Ovary (tissue), 7 donors: Measurements from ENCODE around the genes ZNF562, FBXL12 and FDX2.

DNA sequence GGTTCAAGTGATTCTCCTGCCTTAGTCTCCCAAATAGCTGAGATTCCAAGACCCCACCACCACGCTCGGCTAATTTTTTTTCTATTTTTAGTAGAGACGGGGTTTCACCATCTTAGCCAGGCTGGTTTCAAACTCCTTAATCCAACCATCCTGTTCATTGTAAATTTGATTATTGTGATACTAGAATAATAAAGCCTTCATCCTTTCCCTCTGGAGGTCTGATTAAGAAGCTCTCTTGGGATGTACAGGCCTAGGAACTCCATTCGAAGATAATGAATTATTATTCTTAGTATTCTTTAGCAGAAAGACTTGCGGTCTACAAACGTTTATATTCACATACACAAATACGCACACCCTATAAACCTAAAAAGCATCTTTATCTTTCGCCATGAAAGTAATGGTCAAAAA is 696 bp downstream of the ZNF426 start:
- PRO-cap, 7 experiments: no peak in any of the 7 experiments
- RAMPAGE, long total RNA, 2 experiments: no peak in any of the 2 experiments

DNA sequence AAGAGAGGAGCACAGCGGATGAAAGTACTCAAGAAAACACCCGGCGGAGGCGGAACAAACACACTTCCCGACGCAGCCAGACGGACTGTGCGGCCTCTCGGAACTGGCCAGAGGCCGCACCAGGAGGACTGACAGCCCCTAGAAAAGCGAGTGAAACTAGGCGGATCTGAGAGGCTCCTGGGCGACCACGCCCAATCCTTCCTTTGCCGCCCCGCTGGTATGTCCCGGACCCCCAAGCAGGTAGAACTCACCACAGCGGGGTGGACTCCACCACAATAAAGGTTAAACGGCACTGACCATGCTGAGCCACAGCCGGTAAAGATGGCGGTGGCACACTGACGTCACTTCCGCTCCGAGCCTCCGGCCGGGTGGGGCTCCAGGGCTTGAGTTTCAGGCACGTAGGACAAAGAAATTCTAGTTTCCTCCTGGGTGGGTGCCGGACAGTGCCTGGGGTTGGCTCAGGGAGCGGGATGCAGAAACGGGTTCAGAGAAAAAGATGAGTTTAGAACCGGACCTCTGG is at the start of gene ZNF562:
Gene ZNF562 (minus strand): TSS at position 337 of the 520 bp plus-strand sequence.
- PRO-cap, 7 experiments: peak in 7 of 7 experiments; most common plus-strand start position 443 of the sequence (in 7); most common minus-strand start position 277 of the sequence (in 6)
- RAMPAGE, long total RNA, 2 experiments: start-site peak on the minus strand in 2 of 2 experiments, centred at positions 297 to 298 of the sequence, 23 to 45 reads per replicate

GRCh38 chr19:9700330-9701070 is 25.6 kb upstream of the ZNF562 start:
- PRO-cap, 7 experiments: no peak in any of the 7 experiments
- RAMPAGE, long total RNA, 2 experiments: no peak in any of the 2 experiments

- PRO-cap, 7 experiments: no peak in any of the 7 experiments
- RAMPAGE, long total RNA, 2 experiments: no peak in any of the 2 experiments
Measured at GRCh38 chr19:9810337-9811692, 8.1 kb downstream of the FBXL12 start.

DNA sequence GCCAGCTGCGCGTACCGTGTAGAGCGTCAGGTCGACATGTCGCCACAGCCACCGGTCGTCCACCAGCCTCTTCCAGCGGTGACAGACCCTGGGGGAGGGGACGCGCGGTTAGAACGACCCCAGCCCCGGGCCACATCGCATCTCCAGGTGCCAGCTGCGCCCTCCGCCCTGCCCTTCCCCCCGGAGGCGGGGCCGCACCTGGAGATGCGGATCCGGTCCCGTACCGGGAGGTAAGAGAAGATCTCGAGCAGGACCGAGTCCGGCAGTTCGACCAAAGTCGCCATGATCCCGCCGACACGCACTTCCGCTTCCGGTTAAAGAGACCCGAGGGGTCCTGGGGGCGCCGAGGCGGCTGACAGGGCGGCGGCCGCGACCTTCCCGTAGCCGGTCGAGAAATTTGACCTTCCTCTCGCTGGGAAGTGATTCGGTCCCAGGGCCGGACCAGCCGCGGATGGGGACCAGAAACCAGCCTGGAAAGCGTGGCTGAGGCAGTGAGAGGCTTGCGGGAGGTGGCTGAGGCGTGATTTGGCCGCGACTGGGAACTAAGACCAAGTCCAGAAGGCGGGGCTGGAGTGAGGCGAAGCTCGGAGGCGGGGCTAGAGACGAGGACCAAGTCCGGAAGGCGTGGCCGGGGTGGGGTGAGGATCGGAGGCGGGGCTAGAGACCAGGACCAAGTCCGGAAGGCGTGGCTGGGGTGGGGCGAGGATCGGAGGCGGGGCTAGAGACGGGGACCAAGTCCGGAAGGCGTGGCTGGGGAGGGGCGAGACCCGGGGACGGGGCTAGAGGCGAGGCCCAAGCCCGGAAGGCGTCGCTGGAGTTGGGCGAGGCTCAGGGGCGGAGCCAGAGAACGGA is at the start of gene FBXL12:
Gene FBXL12 (minus strand): TSS at position 550 of the 852 bp plus-strand sequence.
- PRO-cap, 7 experiments: peak in 7 of 7 experiments; most common plus-strand start position 317 of the sequence (in 7); most common minus-strand start position 300 of the sequence (in 7)
- RAMPAGE, long total RNA, 2 experiments: start-site peak on the minus strand in 2 of 2 experiments, centred at positions 297 to 524 of the sequence, 17 to 121 reads per replicate

DNA sequence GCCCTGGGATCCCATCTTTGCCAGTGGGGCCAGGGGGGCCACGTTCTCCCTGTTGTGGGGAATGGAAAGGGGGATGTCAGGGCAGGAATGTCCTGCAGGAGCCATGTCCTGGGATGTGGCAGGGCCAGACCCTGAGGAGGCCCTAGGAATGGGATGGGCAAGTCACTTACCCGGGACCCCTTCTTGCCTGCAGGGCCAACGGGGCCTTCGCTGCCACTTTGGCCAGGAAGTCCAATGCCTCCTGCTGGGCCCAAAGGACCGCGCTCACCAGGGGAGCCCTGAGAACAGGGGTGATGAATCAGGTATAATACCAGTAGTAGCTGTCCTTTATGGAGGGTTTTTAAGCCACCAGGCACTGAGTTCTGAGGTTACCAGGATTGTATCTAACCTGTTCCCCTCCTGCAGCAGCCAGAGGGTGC is 32.9 kb downstream of the COL5A3 start:
- PRO-cap, 7 experiments: no peak in any of the 7 experiments
- RAMPAGE, long total RNA, 2 experiments: no peak in any of the 2 experiments

DNA sequence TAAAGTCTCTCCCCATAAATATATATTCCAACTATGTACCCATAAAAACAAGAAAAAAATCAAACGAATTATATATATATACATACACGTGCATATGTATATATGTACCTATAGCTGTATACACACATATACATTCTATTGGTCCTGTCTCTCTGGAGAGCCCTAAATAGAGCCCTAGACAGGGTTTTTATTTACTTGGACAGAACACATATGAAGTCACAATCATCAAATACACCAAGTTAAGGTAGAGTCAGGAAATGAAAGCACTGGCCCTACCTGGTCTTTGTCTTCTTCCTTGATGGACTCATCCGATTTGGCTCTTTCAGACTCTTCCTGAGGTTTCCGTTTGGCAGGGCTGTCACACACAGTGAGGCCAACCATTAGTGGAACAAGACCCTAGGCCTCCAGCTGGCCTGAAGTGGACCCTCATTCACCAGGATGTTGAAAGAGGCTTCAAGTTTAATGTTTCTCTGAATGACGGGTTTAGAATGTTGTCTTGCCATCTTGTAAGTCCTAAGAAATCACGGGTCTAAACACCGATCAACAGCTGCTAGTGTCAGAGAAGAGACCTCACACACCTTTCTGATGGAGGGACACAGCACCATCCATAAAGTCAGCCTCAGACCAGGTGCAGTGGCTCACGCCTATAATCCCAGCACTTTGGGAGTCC is 19.4 kb downstream of the DNMT1 start:
- PRO-cap, 7 experiments: no peak in any of the 7 experiments
- RAMPAGE, long total RNA, 2 experiments: no peak in any of the 2 experiments

- PRO-cap, 7 experiments: no peak in any of the 7 experiments
- RAMPAGE, long total RNA, 2 experiments: no peak in any of the 2 experiments
Measured at GRCh38 chr19:10180105-10180811, 14.5 kb downstream of the DNMT1 start.

GRCh38 chr19:10239168-10239515 is 8.0 kb upstream of the S1PR2 start:
- PRO-cap, 7 experiments: no peak in any of the 7 experiments
- RAMPAGE, long total RNA, 2 experiments: no peak in any of the 2 experiments

GRCh38 chr19:10287766-10288100 is 978 bp downstream of the ICAM4 start:
- PRO-cap, 7 experiments: no peak in any of the 7 experiments
- RAMPAGE, long total RNA, 2 experiments: no peak in any of the 2 experiments

DNA sequence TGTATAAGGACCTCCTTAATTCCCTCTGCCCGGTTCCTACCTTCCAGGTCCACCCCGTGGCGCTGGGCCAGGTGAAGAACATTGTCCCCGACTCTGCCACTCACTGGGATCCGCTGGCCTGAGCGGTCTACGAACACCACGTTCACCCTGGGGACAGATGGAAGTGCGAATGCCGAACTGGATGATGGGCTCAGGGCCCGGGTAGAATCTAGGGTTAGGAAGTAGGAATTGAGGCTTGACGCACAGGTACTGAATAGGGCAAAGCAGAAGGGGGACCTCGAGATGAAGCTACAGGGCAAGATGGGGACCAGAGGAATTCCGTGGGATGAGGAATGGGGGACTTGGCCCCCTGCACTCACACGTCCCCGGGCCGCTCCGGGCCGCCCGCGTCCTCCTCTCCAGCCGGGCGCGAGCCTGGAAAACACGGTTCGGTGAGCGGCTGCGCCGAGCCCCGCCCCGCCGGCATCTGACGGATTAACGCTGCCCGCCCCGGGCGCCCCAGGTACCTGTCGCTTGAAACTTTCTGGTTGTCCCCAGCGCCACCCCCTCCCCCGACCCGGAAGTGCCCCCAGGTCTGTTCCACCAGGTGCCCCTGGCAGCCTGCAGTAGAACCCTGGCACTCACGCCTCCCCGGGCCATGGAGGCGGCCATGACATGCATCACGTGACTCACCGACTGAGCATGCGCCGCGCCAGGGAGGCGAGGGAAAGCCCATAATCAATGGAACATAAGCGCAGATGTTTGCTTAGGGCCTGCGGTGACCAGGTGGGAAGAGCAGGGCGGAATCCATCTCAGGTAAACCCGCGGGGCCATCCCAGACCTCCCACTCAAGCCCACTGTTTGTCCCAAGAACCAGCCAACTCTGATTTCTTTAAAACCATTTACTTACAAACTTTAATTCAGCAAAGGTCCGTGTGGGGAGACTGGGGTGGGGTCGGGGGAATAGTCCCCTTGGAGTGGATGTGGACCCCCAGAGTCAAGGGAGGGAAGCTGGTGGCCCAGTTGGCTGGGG is at the start of gene FDX2:
Gene FDX2 (minus strand): TSS at position 670 of the 1,012 bp plus-strand sequence.
- PRO-cap, 7 experiments: peak in 7 of 7 experiments; most common plus-strand start position 730 of the sequence (in 1); most common minus-strand start position 651 of the sequence (in 3)
- RAMPAGE, long total RNA, 2 experiments: start-site peak on the minus strand in 1 of 2 experiments, centred at positions 403 to 656 of the sequence, 28 to 46 reads per replicate

DNA sequence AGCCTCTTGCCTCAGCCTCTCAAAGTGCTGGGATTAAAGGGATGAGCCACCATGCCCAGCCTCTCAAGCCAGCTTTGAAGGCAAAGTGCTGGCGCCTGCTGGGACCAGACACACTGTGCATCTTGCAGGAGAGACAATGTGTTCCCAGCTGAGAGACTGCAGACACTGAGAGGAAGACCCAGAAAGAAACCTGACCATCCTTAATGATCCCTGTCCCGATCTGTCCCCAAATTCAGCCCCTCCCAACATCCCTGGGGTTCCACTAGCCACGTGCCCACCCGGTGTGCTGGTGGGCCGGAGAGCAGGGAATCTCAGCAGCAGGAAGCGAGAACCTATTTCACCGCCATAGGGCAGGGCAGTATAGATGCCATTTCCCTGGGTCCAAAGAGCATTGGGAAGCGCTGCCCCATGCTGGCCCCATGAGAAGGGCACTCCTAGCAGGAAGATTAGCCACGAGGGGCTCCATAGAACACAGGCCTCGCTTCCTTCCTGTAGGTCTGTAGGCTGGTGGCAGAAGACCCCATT is 1.0 kb downstream of the RAVER1 start:
- PRO-cap, 7 experiments: no peak in any of the 7 experiments
- RAMPAGE, long total RNA, 2 experiments: no peak in any of the 2 experiments

- PRO-cap, 7 experiments: no peak in any of the 7 experiments
- RAMPAGE, long total RNA, 2 experiments: no peak in any of the 2 experiments
Measured at GRCh38 chr19:10346348-10346950, 7.0 kb upstream of the ICAM3 start.

DNA sequence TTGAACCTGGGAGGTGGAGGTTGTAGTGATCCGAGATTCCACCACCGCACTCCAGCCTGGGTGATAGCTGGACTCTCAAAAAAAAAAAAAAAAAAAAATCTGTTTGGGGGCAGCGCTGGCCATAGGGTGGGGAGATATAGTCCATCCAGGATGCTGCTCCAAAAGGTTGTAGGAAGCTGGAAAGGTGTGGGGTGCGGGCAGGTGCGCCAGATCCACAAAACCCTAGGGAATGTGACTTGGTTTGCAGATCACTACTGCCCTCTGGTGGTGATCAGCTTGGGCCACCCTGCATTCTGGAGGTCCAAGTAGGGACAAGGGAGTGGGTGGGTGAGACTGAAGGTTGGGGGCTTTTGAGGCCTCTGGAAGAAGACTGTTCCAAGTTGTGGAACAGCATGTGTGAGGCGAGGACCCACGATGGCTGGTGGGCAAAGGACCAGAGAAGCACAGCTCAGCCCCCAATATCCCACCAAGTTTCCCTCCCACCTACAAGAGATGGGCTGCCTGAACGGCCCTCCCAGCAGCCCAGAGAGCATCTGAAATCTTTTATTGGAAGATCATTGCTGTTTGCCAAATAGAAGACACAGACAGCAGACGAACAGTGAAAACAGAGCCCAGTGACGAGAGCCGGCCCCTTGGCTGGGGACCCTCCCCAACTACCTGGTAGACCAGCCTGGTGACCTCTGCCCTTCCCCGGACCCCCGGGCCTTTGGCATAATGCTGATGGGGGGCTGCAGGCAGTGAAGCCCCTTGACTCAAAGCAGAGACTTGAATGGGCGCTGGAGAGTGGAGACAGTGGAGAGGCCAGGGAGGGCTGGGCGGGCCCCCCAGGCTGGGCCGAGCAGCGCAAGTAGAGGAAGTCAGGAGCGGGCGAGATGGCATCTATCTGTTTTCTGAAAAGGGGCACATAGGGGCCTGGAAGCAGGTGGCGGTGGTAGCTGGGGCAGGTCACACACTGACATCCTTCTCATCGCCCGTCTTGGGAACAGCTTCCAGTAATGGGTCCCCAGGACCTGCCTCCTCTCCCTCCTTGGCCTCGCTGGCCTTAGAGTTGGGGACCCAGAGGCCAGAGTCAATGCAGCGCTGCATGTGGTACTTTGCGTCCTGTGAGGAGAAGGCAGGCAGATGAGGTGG is 10.6 kb upstream of the TYK2 start:
- PRO-cap, 7 experiments: no peak in any of the 7 experiments
- RAMPAGE, long total RNA, 2 experiments: no peak in any of the 2 experiments

DNA sequence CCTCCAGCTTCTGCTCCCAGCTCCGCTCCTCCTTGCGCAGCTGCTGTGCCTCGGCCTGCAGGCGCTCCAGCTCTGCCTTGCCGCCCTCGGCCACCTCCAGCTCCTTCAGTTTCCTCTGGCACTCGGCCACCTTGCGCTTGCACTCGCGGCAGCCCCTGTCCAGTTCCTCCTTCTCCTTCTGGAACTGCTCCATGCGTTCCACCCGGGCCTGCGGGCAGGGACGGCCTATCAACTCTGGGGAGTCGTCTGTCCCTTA is 7.4 kb downstream of the CDC37 start:
- PRO-cap, 7 experiments: no peak in any of the 7 experiments
- RAMPAGE, long total RNA, 2 experiments: no peak in any of the 2 experiments

DNA sequence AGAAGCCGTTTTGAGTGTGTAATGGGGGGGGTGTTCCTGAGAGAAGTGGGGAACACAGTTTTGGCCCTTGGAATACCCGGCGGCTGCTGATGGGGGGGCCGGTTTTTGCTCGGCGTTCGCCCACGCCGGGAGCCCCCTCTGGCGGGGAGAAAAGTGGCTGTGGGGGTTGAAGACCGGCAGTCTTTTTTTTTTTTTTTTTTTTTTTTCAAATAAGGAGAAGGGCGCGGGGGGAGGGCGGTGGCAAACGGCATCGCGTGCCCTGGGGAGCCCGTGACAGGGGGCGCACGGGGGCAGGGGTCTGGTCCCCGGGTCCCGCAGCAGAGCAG is 1.5 kb upstream of the PDE4A start:
- PRO-cap, 7 experiments: no peak in any of the 7 experiments
- RAMPAGE, long total RNA, 2 experiments: no peak in any of the 2 experiments

DNA sequence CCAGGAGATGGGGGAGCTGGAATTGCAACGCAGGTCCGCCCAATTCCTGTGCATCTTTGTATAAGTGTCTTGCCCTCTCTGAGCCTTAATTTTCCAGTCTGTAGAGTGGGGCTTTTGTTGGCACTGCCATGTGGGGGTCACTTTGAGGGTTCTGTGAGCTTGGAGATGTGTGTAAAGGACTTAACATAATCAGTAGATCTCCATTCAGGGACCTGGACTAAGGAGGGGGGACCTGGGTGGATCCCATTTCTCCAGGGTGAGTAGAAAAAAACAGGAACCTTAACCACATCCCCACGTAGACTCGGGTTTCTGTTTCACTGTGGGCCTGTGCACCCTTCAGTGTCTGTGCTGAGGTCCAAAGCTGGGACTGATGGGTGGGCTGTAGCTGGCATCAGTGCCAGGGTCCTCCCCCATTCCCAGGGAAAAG is 3.2 kb downstream of the PDE4A start:
- PRO-cap, 7 experiments: no peak in any of the 7 experiments
- RAMPAGE, long total RNA, 2 experiments: no peak in any of the 2 experiments

- PRO-cap, 7 experiments: no peak in any of the 7 experiments
- RAMPAGE, long total RNA, 2 experiments: no peak in any of the 2 experiments
Measured at GRCh38 chr19:10423922-10424325, 3.6 kb downstream of the PDE4A start.

DNA sequence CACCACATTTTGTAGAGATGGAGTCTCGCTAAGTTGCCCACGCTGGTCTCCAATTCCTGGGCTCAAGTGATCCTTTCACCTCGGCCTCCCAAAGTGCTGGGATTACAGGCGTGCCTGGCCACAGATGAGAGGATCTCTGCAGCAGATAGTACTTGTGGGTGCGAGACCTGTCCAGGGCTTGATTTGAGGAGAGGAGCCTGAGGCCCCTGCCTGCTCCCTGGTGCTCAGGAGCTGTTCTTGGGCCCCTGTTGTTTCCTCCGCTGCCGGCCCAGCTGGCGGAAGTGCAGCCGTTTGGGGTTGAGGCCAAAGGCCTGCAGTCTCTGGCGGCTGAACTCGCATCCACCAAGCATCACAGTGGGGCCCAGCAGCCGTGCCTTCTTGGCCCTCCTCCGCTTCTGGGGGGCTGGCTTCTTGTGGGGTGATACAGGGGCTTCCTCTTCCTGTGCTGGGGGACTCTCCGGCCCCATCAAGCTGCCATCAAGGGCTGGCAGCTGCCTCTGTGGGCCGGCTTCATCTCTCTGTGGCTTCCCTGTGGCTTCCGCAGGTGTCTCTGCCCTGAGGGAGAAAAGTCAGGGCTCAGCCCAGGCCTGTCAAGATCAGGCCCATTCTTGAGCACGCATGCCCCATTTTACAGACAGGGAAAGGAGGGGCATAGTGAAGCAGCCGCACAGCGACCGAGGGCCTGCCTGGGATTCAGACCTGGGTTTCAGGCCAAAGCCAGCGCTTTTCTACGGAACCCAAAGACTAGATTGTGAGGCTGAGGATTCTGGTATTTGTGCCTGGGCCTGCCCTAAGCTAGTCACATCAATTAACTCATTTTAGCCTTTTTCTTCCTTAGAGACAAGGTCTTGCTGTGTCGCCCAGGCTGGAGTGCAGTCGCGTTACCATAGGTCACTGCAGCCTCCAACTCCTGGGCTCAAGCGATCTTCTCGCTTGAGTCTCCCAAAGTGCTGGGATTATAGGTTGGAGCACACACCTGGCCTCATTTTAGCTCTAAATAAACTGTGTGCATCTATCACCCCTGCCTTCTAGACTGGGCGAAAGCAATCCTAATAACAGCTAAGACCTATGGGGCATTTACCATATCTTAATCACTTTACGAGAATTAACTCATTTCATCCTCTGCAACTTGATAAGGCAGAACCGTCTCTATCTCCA is 10.4 kb downstream of the ATG4D start:
- PRO-cap, 7 experiments: no peak in any of the 7 experiments
- RAMPAGE, long total RNA, 2 experiments: no peak in any of the 2 experiments

DNA sequence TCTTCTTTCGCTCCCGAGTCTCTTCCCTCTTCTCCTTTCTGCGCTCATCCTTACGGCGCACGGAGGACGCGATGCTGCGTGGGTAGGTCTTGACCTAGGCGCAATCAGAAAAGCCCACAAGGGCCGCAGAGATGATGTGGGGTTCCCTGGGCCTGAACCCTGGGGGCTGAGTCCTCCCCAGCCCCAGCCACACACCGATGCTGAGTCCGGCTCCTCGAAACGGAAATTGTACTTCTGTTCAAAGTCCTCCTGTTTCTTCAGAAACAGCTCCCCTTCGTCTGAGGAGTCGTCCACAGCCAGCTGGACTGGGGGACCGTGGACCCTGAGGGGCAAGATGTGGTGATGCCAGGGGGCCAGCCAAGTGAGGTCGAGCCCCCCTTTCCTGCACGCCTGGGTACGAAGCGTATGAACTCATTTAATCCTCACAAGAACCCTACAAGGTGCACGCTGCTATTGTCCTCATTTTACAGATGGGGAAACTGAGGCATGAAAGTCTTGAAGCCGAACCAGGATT is 6.1 kb downstream of the KRI1 start:
- PRO-cap, 7 experiments: no peak in any of the 7 experiments
- RAMPAGE, long total RNA, 2 experiments: no peak in any of the 2 experiments